Bronchus fibroblast of lung (primary cell): ENCODE results near the gene PSMD12.

- RAMPAGE, long total RNA, result no peak
These were observed 9.4 kb upstream of the GNA13 start for GRCh38 chr17:65066080-65066283.

DNA sequence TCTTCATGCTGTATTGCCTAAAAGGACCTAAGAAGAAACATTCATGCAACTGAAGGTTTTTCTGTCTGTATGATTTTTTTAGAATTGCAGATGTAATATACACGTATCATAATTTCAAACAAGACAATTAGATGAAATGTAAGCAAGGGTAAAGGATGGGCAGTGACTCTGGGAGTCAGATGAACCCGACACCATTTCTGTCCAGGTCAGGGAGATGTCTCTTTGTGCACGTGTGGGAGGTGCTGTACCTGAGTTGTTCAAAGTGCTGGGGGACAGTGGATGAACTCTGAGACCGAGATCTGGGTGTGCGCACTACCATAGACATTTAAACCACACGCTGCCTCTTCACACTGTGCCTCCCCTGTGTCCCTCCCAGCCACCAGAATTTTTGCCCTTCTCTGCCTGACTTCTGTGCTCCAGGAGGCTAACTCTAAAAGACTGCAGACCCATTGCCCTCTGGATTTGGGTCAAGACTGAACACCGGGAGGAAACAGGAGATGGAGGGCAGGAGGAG is 5.9 kb upstream of the RGS9 start:
- RAMPAGE, long total RNA, result no peak

- RAMPAGE, long total RNA, result no peak
These were observed 30.0 kb downstream of the AXIN2 start for GRCh38 chr17:65531186-65532013.

GRCh38 chr17:65555660-65556365 is 5.6 kb downstream of the AXIN2 start:
- RAMPAGE, long total RNA, result no peak

- RAMPAGE, long total RNA, result no peak
These were observed 990 bp downstream of the CEP112 start for GRCh38 chr17:66190933-66191352.

DNA sequence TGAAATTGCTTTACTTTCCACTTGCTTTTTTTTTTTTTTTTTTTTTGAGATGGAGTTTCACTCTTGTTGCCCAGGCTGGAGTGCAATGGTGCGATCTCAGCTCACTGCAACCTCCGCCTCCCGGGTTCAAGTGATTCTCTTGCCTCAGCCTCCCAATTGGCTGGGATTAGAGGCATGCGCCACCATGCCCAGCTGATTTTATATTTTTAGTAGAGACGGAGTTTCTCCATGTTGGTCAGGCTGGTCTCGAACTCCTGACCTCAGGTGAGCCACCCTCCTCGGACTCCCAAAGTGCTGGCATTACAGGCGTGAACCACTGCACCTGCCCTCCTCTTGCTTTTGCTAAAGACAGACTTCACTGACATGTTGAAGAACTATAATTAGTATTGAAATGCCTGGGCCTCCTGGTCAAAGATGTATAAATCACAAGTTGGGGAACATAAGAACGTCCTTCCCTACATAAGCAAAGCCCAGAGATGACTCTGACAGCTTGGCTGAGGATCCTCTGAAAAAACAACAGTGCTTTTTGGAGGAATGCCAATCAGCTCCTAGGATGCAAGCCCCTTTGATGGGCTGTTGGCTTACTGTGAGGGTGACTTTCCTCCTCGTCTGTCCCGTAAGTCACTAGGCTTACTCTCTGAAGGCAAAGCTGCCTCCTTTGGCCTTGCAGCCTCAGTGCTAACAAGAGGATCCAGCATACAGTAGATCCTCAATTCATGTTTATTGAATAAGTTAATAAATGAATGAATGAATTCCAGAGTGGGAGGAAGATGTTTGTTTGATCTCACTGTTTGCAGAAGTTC is 6.5 kb downstream of the APOH start:
- RAMPAGE, long total RNA, result no peak

- RAMPAGE, long total RNA, result no peak
These were observed 84.5 kb downstream of the PRKCA start for GRCh38 chr17:66386812-66387438.

GRCh38 chr17:66402501-66402759 is 100.0 kb downstream of the PRKCA start:
- RAMPAGE, long total RNA, result no peak

- RAMPAGE, long total RNA, result no peak
These were observed 196.2 kb downstream of the PRKCA start for GRCh38 chr17:66498429-66499203.

DNA sequence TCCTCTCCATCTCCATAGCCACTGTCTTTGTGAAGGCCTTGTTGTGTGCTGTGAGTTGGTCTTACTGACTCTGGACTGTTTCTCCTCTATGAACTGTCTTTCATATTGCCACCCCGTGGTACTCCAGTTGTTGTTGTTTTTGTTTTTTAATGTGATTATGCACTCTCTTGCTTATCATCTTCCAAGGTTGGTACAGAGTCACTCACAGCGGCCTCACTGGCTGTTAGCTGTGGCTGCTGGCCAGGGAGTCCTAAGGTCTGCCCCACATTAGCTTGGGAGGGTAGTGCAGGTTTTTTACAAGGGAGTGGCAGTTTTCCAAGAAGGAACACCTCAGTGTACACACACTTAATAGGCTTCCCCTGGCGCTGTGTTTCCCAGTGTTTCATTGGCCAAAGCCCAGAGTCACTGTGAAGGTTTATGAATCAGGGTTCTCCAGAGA is 206.3 kb downstream of the PRKCA start:
- RAMPAGE, long total RNA, result no peak

DNA sequence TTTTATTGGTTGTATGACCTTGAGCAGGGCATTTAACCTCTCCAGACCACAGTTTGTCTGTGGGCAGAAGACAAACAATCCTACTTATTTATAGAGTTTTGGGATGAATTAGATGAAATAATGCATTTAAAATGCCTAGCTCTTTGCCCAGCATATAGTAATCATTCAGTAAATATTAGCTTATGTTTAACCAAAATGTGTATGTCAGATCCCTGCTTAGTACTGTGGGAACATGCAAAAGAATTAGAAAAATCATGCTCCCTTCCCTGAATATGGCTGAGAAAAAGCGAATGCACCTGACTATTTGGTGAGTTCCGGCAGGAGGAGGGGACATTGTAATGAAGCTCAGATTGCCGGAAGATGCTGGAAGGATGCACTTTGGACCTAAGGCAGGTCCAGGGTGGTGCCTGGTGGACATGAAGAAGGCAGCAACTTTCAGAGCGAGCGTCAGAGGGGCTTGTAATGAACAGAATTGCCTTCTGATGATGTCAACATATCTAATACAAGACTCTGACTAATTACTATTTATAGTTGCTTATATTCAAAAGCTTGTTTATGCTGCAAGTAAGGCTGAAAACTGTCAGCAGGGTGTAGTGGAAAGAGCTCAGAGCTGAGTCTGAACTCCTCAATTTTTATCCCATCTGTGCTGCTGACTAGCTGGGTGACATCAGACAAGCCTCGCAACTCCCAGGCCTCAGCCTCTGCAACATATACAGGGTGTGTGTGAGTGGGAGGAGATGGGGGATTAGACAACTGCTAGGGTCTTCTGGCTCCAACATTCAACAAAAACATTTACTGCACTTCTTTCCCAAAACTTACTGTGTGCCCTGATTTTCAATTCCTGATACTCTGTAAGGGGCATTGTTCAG is 221.2 kb downstream of the PRKCA start:
- RAMPAGE, long total RNA, result no peak

DNA sequence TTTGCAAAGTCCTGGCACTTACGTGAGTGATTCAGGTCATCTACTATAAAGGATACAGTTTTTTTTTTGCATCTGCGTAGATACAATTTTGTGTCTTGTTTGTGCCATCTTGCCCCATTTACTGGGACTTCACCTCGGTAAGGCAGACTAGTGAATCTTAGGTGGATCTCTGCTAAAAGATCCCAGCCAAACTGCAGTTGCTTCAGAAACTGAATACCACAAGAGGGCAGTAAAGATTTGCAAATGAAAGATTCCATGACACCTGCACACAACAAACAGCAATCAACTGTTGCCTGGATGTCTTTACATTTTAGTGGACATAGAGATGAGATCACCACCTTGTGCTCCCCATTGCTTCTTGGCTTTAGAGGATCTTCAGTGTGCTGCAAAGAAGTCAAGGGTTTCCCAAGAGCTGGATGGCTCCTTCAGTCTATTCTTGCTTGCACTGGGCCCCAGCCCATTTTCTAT is 119.2 kb upstream of the CACNG5 start:
- RAMPAGE, long total RNA, result no peak

DNA sequence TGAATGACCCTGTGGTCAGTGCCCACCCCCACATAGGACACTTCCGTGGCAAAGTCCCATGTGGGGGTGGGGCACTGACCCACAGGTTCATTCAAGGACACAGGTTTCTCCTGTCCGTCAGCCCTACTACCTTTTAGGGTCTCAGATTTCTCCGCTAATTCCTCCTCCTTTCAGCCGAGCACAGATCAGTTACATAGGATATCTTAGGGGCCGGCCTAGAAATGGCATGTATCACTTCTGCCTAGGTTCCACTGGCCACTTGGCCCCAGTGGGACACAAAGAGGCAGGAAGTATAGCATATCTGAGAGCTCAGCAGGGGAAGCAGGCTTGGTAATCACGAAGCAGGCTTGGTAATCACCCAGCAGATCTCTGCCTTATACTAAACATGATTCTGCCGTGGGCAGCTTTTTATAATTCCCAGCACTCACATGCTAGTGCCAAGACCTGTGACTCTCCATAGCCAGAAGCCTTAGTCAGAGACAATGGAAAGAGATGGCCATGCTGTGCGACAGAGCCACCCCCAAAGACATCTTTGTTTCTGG is 59.7 kb upstream of the CACNG5 start:
- RAMPAGE, long total RNA, result no peak

- RAMPAGE, long total RNA, result no peak
These were observed 658 bp downstream of the CACNG4 start for GRCh38 chr17:66964789-66965941.

- RAMPAGE, long total RNA, result no peak
These were observed 17.5 kb downstream of the CACNG4 start for GRCh38 chr17:66982016-66982324.

DNA sequence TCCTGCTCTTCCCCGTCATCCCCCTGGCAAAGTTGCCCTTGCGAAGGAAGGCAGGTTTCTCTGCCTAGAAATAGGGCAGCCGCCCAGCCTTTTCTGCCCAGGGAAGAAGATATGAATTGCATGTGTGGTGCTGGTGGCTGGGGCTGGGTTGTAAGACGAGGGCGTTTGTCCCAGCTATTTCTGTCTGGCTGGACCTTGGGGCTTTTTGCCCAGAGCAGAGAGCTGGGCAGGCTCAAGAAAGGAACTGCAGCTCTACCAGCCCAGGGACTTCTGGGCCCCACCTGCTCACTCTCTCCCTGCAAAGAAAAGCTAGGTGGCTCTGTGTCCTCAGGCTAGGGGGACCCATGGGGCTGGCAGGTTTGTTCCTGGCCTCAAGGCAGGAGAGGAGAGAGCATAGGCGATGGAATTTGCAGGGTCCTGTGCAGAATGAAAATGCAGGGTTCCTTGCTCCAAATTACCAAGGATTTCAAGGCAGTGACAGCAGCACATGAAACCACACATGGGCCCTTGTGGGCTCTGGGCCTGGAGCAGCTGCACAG is 638 bp downstream of the CACNG1 start:
- RAMPAGE, long total RNA, result no peak

DNA sequence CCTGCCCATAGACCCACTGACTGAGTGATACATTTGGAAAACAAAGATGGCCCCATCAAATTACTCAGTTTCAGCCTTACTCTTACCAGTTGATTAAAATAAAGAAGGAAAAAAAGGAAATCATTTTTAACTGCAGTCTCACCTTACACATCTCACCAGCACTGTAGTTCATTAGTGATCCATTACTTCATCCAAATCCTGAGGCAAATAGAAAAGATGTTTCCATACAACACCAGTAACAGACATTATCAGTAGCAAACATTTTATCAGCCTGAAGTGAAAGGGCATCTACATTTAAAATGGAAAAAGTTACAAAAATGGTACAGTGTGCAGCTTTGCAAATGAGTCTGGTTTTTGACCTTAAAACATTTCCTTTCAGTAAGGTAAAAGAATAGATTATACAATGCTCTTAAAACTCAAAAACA is 1.3 kb downstream of the HELZ start:
- RAMPAGE, long total RNA, result no peak

DNA sequence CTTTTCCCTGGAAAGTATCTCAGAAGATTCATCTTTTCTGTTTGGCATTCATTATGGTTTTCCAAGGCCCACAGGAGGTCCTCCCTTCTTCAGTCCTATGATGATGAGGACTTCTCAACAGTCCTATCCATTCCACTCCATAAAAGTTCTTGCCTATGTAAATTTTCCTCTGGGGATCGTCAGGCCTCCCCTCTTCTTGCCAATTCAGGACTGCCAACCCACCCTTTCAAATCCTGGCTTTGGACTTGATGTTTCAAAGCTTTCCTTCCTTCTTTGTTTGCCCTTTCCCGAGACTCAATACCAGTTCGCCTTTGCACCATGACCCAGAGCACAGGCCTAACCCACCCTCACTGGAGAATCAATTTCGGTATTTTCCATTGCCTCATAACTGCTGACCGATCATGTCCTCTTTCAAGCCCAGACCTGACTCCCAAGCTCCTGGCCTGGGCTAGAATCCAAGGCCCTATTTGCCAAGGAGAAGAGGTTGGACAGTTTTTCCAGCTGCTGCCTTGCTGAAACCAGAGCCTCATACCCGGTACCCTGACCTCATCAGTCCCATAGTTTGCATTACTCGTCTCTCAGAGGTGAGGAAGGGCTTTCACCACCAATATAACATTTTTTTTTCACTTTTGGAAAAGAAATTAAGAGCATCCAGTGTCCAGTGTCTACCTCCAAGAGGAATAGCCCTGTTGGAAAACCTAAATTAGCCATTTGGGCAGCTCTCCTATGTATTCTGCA is 35.2 kb upstream of the HELZ start:
- RAMPAGE, long total RNA, result no peak

- RAMPAGE, long total RNA, result start-site peak on the minus strand at chr17:67366483-67366607, 1,920 and 2,143 reads in 2 replicates
These were observed at the start of gene PSMD12 for GRCh38 chr17:67366174-67366847. TSS of gene PSMD12 (minus strand) at chr17:67366577.

DNA sequence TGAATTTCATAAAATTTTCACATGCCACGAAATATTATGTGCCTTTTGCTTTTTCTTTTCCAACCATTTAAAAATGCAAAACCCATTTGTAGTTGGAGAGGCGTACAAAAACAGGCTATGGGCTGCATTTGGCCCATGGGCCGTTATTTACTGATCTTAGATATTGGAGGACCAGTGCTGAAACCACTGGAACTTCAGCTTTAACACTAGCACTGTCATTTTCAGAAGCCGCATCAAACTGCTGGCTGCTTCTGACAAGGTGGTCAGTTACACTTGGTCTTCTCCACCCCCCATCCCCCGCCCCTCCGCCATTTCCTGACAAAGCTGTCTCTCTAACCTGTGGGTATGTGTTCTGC is 25.1 kb downstream of the PITPNC1 start:
- RAMPAGE, long total RNA, result no peak